Glomerular endothelial cell (primary cell): ENCODE data around the gene HTR1D.

GRCh38 chr1:22079496-22079859 is 27.0 kb downstream of the CDC42 start:
- RAMPAGE, long total RNA, result no peak

DNA sequence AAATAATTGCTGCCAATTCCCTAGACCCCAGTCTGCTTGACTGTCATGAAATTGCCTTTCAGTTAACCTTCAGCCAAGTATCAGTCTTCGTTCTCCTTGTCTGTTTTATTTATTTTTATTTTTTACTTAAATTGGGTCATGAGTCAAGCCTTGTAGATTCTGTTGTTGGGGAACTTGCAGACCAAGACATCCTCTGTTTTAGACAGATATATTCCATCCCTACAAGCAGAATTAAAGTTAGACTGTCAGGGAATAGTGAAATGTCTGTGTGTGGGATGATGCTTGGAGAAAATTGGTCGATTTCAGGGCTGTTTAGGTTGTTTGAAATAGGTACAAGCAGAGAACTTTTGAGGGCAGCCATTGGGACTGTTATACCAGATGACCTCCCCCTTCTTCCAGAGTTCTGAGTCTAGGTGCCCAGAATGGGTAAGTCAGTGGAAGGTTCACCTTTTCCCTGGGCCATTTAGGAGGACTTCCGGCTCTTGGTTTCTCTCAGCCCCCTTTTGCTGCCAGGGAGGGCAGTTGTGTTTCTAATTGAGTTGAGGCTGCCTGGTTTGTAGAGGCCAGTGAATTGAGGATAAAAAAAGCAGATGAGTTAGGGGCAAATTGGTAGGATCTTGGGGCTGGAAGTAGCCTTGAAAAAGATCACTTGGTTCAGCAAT is 36.7 kb downstream of the WNT4 start:
- RAMPAGE, long total RNA, result no peak

DNA sequence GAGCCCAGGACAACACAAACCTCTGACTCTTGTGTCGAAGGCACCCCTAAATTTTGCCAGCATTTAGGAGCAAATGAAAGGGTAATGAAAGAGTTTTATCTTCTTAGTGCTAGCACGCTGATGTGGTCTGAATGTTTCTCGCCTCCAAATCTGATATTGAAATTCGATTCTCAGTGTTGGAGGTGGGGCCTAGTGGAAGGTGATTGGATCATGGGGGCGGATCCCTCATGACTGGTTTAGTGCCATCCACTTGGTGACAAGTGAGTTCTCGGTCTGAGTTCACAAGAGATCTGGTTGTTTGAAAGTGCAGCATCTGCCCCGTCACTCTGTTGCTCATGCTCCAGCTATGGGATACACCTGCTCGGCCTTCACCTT is 75.2 kb upstream of the ZBTB40 start:
- RAMPAGE, long total RNA, result no peak

DNA sequence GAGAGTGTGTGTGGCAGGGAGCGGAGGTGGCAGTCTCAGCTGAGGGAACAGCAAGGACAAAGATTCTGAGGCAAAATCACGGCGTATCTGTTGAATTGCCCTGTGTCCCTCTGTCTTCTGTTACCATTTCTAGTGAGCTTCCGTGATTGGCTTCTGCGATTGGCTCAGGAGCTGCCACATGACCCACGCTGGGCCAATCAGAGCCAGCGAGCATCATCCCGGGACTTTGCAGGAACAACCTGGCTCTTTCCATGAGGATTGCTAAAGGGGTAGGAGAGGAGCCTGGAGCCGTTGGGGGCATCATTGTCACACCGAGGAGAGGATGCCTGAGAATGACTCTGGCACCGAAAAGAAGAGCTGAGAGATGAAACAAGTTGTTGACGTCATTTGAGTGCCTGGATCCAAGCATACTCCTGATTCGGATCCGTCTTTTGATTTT is 67.6 kb upstream of the ZBTB40 start:
- RAMPAGE, long total RNA, result no peak

- RAMPAGE, long total RNA, result no peak
Observed at GRCh38 chr1:22428466-22429046, 23.1 kb upstream of the ZBTB40 start.

DNA sequence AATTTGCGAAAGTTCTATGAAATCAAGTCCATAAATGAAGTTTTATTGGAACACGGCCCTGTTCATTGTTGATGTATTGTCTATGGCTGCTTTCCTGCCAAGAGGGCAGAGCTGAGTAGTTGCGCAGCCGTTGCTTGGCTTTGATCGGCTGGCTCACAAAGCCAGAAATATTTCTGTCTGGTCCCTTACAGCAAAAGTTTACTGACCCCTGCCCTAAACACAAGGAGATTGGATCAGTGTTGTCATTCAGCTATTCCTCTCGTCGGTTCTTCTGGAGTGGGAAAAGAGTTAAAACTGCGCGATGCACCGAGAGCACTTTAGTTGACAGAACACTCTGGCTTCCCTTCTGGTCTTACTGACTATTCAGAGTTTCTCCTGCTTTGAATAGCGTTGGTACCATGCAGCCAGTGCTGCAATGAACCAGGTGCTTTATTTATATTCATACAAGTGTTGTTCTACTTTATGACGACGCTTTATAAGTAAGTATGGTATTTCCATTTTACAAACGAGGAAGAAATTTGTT is 878 bp downstream of the ZBTB40 start:
- RAMPAGE, long total RNA, result no peak

GRCh38 chr1:22508988-22509419 is 54.3 kb upstream of the EPHA8 start:
- RAMPAGE, long total RNA, result no peak

DNA sequence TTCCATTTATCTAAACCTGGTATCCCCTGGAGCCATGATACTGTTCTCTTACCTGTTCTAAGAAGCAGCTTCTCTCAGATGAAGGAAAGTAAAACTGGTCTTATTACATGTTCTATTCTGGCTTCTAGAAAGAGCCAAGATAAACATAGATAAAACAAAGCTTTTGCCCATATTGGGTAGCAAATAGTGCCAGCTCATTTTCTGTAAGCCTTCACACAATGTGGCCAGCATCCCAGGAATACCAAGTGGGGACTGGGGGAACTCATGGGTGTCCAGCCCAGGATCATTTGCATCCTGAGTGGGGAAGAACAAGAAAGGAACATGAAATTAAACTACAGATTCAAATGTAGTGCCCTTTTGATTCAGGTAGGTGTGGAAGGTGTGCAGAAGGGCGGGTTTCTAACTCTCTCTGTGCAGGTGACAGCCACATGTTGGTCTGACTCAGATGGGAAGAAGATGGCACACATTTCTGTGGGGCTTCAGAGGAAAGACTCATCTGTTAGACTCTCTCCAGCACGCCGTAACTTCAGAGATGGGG is 53.4 kb upstream of the EPHA8 start:
- RAMPAGE, long total RNA, result no peak

- RAMPAGE, long total RNA, result no peak
Observed at GRCh38 chr1:22953048-22953470, 19.6 kb downstream of the LACTBL1 start.

GRCh38 chr1:23013605-23014456 is 1.8 kb downstream of the TEX46 start:
- RAMPAGE, long total RNA, result no peak

GRCh38 chr1:23216768-23217827 is at the start of gene HTR1D:
TSS of gene HTR1D (minus strand) at chr1:23217502.
- RAMPAGE, long total RNA, result no peak

DNA sequence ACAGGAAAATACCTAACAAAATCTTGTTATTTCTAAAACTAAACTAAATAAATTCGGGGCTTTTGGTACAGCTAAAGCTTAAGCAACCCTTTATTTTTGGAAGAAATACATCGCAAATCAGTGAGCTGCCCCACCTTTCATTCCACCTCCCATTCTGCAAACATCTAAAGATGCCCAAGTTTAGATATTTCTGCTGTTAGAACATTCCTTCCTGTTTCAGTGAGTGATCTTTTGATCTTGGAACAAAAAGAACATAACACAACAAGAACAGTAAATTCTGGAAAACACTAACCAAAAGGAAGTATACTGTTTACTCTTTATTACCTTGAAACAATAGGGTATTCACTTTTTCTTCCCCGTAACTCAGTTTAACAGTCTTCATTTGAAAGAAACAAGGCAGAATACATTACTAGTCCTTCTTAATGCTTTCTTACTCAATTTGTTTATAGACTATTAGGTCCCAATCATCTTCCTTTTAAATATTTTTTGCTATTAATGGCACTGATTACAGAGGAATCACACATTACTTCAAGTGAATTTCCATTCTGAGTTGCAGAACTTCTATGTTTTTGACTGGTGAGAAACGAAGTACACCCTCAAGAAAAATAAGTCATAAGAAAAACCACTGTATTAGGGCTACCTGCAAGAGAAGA is 40.5 kb downstream of the HNRNPR start:
- RAMPAGE, long total RNA, result no peak

DNA sequence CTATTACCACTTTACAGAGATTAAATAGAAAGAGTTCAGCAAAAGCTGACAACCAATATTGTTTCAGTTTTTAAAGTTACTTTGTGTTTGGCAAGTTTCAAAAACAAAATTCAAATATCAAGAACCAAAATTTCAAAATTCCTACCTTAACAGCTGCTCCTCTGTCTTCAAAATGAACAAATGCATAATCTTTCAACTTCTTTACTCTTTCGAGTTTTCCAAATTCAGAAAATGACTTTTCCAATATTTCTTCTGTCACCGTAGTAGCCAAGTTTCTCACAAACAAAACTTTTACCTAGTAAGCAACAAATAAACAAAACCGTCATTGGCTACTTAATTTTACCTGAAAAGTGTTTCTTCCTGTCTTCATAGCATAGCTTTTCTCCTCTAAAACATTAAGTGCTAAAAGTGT is 30.7 kb downstream of the HNRNPR start:
- RAMPAGE, long total RNA, result no peak

DNA sequence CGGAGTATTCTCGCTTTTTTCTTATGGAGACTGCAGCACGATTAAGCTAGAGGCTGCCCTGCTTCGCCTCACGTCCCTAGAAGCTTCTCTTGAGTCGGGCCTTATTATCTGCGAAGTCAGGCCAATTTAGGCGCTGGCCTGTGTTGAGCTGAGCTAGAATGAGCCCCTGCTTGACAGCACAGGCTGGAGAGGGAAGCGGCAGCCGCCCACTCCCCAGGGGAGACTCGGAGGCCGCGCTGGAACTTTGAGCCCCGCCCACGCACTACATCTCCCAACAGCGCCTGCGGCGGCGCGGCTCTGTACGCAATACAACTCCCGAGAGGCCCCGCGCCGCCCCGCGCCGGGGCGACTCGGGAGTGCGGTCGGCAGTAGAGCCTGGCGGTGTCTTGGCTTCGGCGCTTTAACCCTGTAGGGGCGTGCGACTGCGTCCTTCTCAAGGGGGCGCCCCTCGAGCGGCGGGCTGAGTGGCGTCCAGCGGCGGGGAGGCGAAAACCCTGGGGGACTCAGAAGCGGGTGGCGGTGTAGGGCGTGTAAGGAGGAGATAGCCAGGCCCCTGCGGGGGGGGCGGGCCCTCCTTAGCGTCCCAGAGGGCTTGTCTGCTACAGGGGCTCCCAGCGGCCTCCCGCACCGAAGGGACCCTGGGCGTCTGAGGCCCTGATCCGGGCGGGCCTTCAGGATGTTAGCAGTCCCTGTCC is 867 bp downstream of the ZNF436 start:
- RAMPAGE, long total RNA, result no peak

DNA sequence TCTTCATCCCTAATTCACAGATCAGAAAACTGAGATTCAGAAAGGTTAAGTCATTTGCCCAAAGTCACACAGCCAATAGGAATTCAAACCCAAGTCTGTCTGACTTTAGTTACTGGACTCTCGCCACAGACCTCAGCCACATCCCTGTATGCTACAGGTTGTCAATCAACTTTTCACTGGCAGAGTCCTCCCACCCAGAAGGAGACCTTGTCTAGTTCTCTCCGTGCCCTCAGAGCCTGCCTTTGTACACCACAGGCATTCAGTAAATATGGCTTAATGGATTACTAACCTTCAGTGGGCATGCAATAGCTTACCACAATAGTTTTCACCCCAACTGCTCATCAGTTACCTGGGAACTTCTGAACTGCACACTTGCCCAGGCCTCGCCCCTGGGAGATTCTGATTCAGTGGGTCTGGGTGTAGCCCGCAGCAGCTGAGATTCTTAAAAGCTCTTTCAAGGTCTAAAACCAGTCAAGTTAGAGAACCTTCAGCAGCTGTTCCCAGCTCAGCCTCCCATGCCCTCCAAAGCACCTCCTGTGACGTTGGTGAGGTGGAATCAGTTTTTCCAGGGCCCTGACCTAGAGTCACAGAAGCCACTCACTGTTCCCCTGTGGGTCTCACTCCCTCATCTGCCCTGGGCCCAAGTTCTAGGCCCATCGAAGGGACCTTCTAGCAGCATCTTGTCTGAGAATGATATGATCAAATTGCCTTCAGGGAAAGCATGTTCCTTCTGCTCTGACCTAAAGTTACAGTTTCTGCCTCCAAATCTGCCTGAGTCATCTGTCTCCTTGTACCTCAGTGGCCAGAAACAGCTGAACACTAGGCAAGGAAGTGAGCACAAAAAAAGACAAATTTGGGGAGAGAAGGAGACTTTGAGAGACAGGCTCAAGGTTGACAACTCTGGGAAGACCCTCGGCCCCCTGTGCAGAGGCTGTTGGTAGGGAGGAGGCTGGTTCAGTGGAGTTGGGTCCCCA is 10.8 kb downstream of the ASAP3 start:
- RAMPAGE, long total RNA, result no peak

- RAMPAGE, long total RNA, result no peak
Observed at GRCh38 chr1:23585487-23586171, 26.3 kb upstream of the ID3 start.

GRCh38 chr1:23597524-23598338 is 38.4 kb upstream of the ID3 start:
- RAMPAGE, long total RNA, result no peak

- RAMPAGE, long total RNA, result no peak
Observed at GRCh38 chr1:23743641-23744327, 513 bp downstream of the ELOA start.

GRCh38 chr1:23897150-23897641 is 16.0 kb downstream of the CNR2 start:
- RAMPAGE, long total RNA, result no peak

DNA sequence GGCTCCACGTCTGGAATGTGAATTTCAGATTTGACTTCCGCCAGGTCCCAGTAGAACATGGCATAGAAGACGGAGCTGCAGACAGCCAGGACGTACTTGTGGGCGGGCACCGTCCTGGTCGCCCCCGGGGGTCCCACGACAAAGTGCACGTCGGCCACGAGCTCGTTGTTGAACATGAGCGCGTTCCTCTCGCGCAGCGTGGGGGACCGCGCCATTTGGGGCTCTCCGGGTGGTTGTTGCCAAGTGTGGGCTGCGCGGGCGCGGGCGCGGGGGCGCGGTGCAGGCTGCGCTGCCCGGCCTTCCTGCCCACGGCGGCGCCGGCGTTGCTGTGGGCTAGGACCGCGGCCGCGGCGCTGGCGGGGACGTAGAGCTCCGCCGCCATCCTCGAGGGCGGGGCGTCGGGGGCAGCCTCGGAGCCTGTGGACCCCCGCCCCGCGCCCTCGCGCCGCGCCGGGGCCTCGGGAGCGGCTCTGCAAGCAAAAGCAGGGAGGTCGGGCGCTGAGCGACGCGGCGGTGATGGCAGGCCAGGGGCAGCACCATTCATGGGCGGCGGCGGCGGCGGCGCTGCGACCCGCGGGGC is 10.5 kb downstream of the CNR2 start:
- RAMPAGE, long total RNA, result no peak